Lung (tissue), 4 donors: ENCODE measurements around the genes ZFAND6 and CTXND1.

DNA sequence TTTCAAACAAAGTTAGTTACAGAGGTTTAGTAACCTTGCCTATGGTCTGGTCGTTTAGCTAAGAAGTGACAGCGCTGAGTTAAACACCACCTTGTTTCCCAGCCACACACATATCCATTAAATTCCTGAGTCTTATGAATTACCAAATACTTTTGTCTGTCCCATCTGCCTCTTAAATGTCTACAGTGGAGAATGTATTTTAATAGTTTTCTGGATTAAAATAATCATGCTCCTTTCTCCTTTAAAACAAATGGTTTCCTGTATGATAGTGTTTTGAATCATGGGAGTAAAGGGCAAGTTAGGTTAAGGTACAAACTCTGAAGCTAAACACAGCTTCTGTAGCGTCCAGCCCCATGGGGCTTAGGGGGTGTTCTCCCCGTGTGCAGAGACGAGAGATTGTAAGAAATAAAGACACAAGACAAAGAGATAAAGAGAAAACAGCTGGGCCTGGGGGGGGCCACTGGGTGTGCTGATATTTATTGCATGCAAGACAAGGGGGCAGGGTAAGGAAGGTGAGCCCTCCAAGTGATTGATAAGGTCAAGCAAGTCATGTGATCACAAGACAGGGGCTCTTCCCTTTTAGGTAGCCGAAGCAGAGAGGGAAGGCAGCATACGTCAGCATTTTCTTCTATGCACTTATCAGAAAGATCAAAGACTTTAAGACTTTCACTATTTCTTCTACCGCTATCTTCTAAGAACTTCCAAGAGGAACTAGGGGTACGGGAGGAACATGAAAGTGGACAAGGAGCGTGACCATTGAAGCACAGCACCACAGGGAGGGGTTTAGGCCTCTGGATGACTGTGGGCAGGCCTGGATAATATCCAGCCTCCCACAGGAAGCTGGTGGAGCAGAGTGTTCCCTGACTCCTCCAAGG lies 29.5 kb downstream of the MORF4L1 start:
- PRO-cap, result no peak
- RAMPAGE, long total RNA, result no peak
- RRBS, result no CpG with 5 or more reads among the region's 10 CpGs

DNA sequence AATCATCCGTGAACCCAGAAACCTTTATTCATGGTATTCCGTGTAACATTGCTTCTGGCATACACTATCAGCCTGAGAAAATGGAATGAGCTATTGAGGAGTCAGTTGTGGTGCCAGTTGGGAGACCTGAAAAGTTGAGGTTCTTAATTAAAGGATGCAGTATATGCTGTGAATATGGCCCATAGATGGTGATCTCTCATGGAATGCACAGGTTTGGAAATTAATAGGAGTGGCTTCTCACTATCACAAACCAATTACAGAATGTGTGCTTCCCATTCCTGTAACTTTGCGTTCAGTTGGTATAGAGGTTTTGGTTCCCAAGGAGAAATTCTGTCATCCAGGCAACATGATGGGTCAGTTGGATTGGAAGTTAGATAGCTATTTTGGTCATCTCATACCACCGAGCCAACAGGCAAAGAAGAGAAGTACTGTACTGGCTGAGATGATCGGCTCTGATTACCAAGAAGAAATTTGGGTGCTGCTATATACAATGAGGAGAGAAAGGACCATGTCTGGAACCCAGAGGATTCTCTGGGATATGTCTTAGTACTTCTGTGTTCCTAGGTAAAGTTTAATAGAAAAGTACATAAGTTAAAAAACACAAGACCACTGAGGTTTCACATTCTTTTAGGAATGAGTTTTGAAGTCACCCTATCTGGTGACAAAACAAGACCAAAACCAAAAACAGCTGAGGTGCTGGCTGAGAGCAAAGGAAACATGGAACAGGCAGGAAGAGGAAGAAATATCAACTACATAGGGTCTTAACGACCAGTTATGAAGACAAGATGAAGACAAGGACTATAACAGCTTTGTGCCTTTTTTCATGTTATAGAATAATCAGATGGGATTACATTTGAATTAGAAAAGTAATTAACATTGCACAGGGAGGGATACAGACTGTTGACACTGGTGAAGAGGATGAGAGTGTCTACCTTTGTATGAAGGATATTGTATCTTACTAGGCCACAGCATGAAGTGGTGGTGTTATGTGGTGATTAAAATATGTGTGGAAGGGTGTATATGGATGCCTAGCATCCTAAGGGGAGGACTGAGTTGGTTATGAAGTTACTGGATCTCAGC lies 34.3 kb downstream of the MORF4L1 start:
- PRO-cap, result no peak
- RAMPAGE, long total RNA, result no peak
- RRBS, result no CpG with 5 or more reads among the region's 6 CpGs

GRCh38 chr15:78912451-78913131 lies 32.3 kb downstream of the CTSH start:
- PRO-cap, result no peak
- RAMPAGE, long total RNA, result no peak
- RRBS, result no CpG with 5 or more reads among the region's 5 CpGs

- PRO-cap, result no peak
- RAMPAGE, long total RNA, result no peak
- RRBS, result no CpG with 5 or more reads among the region's 10 CpGs
Measured at GRCh38 chr15:78979614-78980172, 34.8 kb upstream of the CTSH start.

DNA sequence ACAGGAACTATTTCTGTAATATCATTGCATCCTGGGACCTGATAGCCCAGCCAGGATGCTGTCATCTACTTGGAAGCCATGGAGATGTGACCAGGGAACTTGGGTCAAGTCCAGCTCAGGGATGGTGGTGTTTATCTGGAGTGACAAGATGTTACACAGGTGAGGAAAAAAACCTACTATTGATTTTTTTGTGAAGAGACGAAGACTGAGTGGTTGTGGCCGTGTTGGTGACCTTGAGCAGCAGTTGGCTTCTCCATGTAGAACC lies 46.6 kb upstream of the ANKRD34C start:
- PRO-cap, result unidirectional peak, plus-strand start at position 186 of the sequence
- RAMPAGE, long total RNA, result no peak
- RRBS, result no CpG with 5 or more reads among the region's 2 CpGs

DNA sequence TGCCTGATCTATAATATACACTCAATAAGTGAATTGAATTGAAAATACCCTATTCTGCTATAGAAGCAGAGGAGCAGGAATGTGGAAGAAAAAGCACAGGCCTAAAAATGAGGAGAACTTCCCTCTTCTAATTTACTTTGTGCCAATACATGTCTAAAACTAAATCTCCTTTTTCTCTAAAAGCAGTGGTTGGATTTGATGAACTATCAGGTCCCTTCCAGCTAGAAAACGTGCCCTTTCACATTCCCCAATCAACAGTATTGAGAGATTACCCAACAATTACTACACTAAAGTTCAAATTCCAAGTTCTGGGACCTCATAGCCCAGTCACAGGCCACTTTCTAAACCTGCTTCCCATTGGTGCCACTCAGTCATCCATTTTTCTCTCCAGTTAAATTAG lies 223.9 kb downstream of the MINAR1 start:
- PRO-cap, result no peak
- RAMPAGE, long total RNA, result no peak
- RRBS, result no CpG with 5 or more reads among the region's 1 CpG

DNA sequence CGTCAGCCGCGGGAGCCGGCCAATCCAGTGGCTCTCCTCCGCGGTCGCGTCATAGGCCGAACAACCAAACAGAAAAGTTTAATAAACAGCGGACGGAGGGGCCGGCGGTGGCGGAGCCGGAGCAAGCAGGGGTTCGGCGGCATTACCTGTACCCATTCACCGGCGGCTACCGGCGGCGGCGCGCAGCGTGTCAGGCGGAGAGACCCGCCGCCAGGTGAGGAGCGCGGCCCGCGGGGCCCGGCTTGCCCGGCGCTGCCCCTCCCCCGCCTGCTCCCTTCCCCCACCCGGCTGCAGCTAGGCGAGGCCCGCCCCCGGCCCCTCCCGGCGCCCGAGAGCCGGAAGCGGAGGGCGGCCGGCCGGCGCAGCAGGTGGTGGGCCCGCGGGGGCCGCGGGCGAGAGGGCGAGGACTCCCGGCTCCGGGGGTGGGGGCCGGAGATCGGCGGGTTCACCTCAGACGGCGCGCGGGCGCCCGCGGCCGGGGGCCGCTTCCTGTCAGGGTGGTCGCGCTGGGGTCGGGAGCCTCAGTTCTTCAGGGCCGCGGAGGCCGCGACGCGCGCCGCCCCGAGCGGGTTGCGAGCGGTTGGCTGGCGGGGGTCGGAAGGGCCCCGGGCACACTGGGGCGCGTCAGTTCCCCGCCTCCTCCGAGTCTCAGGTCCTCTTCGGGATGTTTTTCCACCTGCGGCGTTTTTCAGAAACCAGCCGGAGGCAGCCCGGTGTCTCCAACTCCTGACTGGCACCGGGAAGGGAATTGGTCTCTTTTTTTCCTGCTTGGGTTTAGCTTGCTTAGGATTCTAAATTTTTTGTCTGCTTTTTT lies at the start of gene ZFAND6:
TSS of gene ZFAND6 (plus strand) at position 81 of the 814 bp plus-strand sequence.
- PRO-cap, result bidirectional peak, plus-strand start at position 95 of the sequence, minus-strand start outside the sequence; unidirectional peak, plus-strand start at position 338 of the sequence
- RAMPAGE, long total RNA, result no peak
- RRBS, result 1% methylated on average over 61 of the region's 97 CpGs

DNA sequence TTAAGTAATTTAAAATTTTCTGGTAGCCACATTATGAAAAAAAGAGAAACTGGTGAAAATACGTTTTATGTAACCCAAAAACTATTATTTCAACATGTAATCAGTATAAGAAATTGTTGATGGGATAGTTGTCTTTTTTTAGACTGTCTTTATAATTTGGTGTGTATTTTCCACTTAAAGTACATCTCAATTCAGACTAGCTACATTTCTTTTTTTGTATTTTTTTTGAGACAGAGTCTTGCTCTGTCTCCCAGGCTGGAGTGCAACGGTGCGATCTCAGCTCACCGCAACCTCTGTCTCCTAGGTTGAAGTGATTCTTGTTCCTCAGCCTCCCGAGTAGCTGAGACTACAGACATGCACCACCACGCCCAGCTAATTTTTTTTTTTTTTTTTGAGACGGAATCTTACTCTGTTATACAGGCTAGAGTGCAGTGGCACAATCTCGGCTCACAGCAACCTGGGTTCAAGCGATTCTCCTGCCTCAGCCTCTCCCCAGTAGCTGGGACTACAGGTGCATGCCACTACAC lies 3.8 kb downstream of the ZFAND6 start:
- PRO-cap, result no peak
- RAMPAGE, long total RNA, result no peak
- RRBS, result no CpG with 5 or more reads among the region's 9 CpGs

DNA sequence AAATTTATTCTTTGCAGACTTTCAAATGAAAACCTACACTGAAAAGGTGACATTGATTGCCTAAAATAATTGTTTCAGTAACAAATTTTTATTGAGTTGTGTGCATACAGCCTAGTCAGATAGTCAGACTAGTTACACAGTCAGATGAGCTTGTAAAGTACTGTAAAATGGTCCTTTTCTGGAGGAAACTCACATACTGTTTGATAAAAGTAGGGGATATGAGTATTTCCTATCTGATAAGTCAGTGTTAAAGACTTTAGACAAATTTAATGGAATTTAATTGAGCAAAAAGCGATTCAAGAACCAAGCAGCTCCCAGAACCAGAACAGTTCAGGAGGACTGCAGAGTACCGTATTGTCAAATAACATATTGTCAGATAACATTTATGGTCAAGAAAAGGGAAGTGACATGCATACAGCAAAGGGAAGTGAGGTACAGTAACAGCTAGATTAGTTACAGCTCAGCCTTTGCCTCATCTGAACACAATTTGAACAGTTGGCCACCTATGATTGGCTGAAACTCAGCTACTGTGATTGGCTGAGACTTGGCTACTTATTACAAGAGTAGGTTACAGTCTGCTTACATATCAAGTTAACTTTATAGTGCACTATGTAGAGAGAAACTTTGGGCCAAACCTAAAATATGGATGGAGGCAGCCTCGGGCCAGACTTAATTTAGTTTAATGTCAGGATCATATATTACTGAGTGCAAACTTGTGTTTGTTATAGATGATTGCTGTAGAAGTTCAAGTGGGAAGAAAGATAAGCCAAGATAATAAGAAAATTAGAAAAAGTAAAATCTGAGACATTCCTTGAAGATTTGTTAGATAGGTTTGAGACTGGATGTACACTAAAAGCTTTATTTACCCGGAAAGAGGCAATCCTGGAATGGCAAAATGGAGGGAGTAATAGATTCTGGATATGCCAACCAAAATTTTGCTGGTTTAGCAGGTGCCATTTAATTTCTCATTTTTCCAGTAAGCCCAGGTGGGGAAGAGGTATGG lies 22.0 kb downstream of the ZFAND6 start:
- PRO-cap, result no peak
- RAMPAGE, long total RNA, result no peak
- RRBS, result no CpG with 5 or more reads among the region's 4 CpGs

GRCh38 chr15:80127163-80127760 lies 25.5 kb upstream of the FAH start:
- PRO-cap, result no peak
- RAMPAGE, long total RNA, result no peak
- RRBS, result no CpG with 5 or more reads among the region's 7 CpGs

DNA sequence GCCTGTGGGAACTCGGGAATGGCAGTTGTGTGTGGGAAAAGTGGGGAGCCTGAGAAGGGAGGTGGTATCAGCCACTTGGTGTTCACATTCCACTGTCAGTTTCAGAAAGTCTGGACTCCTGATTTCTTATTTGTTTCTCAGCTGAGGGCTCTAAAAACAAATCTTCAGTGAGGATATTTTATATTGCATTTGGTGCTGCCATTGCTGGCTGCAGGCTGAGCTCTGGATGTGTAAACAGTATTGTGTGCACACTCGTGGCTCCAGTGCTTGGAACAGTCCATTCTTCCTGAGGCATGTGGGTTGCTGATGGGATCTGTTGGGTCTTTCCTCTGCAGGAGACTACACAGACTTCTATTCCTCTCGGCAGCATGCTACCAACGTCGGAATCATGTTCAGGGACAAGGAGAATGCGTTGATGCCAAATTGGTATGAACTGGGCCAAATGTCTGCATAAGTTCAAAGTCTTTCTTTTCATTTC lies 9.2 kb downstream of the FAH start:
- PRO-cap, result no peak
- RAMPAGE, long total RNA, result no peak
- RRBS, result no CpG with 5 or more reads among the region's 6 CpGs

DNA sequence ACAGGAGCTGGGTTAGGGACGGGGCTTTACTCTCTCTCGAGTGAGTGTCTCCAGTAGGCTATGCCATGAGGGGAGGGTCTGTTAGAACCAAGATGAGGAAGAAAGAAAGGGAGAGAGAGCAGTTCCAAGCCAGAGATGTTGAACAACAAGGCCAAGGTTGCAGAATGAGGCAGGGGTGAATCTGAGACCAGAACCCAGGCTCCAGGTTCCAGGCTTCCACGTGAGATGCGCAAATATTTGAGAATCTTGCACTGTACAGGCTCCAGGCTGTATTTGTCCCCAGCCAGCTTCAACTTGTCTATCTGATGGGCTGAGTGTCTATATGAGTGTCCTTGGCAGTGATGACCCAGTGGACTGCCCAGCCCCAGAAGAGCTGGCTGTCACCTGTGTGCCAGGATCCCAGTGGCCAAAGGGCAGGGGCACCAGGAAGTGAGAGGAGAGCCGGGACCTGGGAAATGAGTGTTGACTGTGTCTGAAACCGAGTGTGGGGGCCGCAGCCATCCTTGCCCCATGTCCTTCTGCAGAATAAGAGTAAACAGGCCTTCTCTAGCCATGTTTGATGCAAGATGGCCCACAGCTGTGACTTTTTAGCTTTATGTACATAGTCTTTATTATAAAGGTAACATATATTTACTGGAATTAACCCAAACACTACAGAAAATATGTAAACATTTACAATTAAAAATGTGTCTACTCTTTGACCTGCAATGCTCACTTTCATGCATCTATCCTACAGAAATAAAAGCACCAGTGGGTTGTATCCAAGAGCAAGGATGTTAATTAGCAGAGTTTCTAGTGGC lies 10.4 kb downstream of the FAH start:
- PRO-cap, result no peak
- RAMPAGE, long total RNA, result no peak
- RRBS, result no CpG with 5 or more reads among the region's 7 CpGs

DNA sequence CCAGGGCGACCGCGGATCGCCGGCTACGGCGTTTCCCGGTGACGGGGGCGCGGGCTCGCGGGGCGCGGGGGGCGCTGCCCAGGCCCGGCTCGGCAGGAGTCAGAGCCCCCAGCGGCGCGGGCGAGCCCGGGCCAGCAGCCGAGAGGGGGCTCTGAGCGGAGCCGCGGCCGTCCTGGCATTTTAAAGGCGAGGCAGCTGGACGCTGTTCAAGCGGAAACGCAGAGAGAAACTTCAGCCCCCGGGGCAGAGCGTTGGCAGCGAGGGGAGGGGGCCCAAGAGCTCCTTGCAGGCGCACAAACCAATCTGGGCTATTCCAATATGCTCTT lies at the start of gene CTXND1:
TSS of gene CTXND1 (minus strand) at position 153 of the 326 bp plus-strand sequence.
- PRO-cap, result no peak
- RAMPAGE, long total RNA, result no peak
- RRBS, result 4% methylated on average over 21 of the region's 36 CpGs

DNA sequence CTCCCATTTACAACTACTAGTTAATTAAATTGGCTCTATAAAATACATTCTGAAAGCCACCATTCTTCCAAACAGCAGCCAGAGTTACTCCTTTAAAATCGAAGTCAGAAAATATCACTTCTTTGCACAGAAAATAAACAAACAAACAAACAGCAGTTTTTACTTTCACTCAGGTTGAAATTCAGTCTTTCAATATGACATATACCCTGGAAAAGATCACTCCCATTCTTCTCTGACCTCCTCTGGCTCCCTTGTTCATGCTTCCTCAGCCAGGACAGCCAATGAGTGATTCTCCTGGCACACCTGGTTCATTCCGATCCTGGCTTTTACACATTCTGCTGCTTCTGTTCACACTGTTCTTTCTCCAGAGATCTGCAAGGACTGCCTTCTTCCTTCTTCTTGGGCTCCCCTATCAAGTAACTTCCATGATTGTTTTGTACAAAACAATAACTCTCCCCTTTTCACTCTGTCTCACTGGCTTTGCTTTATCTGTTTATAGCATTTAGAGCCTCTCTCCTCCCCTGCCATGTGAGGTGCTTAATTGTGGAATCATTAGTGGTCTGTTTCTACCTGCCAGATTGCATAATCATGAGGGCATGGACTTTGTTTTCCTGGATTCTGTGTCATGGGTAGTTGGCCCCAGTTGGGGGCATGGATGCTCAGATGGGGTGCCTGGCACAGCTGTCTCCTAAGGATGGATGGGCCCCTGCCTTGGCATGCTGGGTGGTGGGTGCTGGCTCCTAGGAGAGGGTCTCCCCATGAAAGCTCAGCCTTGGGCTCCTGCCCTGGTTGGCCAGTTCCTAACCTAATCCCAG lies 7.8 kb upstream of the CTXND1 start:
- PRO-cap, result no peak
- RAMPAGE, long total RNA, result no peak
- RRBS, result no CpG with 5 or more reads among the region's 2 CpGs

- PRO-cap, result no peak
- RAMPAGE, long total RNA, result no peak
- RRBS, result no CpG with 5 or more reads among the region's 2 CpGs
Measured at GRCh38 chr15:80388745-80389069, 15.5 kb upstream of the ARNT2 start.

DNA sequence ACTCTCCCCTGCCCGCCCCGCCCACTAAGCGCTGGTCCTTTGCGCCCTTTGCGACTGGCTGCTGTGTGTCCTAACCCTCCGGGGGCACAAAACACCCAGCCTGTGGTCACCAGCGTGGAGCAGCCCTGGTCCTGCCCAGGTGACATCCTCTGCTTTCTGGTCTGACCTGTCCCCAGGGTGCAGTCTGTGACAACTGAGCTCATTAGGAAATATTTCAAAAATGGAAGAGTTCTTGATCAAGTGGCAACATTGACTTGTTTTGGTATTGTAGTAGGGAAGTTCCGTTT lies 760 bp downstream of the ARNT2 start:
- PRO-cap, result no peak
- RAMPAGE, long total RNA, result no peak
- RRBS, result 4% methylated on average over 5 of the region's 8 CpGs

DNA sequence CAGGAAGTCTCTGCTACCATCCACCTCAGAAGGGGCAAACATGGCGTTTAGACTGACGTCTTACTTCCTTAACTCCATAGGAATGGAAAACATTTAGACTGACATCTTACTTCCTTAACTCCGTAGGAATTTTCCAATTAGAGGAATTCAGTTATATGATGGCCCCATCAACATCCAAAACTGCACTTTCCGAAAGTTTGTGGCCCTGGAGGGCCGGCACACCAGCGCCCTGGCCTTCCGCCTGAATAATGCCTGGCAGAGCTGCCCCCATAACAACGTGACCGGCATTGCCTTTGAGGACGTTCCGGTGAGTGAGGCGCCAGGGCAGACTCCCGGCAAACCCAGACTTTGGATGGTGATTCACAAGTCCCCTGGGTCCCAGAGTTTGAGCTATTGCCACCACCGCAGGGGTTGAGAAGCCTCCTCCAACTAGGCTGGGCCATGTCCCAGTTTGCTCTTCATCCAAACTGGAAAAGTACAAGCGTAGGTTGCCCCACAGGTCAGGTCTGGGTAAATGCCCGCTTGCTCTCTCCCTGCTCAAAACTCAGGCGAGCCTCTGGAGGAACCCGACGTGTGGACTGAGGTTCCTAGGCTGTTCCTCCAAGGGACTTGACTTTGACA lies 57.8 kb downstream of the MESD start:
- PRO-cap, result no peak
- RAMPAGE, long total RNA, result no peak
- RRBS, result 98% methylated on average over 5 of the region's 19 CpGs

DNA sequence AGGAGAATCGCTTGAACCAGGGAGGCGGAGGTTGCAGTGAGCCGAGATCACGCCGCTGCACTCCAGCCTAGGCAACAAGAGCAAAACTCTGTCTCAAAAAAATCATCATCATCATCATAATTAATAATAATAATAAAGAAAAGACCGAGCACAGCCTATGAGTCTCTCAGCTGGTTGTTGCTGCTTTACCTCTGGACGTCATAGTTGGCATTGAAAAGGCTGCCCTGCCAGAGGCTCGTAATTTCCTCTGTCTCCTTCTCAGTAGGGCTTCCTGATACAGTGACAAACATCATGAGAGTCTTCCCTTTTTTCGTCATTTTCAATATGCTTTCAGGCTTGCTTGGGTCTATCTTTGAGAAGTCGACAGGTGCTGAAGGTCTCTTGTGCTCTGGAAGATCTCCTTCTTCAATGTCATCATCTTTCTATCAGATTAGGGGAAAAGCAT lies 7.8 kb downstream of the MESD start:
- PRO-cap, result no peak
- RAMPAGE, long total RNA, result no peak
- RRBS, result no CpG with 5 or more reads among the region's 10 CpGs

DNA sequence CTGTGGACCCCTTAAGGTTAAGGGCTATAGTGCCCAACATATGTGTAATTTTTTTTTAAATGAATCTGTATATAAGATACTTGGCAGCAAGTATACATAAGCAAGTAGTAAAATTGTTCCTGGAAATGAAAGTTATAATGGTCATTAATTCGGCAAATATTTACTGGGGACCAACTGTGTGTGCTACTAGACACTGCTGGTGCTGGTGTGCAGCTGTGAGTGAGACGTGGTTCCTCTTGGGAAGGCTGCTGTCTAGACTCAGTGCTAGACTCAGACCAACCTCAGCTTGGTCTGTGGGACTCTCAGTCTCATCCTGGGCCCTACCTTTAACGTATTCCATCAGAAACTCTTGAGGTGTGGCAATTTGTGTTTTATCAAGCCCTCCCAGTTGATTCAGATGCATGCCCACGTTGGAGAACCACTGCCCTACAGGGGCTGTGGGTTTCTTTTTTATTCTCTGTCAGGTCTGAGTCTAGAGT lies 6.7 kb downstream of the TLNRD1 start:
- PRO-cap, result no peak
- RAMPAGE, long total RNA, result no peak
- RRBS, result no CpG with 5 or more reads among the region's 4 CpGs

DNA sequence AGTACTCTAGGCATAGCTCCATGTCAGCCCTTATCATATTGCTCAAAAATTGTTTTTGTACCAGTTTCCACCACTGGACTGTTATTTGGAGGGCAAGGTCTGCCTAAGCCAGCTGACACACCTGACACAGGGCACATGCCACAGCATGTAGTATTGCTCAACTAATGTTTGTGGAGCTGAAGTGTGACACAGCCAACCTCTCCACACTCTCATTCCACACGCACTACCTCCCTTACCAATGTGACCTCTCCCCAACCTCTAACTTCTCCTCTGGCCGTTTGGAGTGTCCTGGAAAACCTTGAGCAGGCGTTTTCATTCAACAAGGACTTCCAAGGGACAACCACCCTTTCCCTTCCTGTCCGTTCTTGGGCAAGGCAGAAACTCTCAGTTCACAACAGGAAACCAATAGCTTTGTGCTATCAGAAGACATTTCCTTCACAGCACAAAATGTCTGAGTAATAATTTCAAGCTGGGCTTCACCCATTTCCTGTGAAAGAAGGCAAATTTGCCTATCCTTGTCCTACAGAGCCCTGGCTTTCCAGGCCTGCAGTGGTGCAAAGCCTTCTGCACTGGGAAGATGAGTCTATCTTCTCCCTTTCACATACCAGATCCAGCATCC lies 38.4 kb downstream of the TLNRD1 start:
- PRO-cap, result no peak
- RAMPAGE, long total RNA, result no peak
- RRBS, result no CpG with 5 or more reads among the region's 4 CpGs